Foreskin fibroblast (primary cell): Measurements from ENCODE around the genes ANKRD11 and PRDM7.

GRCh38 chr16:89481587-89482763 lies 8.4 kb downstream of the ANKRD11 start:
- RRBS = no CpG with 5 or more reads among the region's 19 CpGs

- RRBS = 1% methylated on average over 55 of the region's 115 CpGs
Observed at GRCh38 chr16:89489967-89490753, at the start of gene ANKRD11. Gene ANKRD11, minus strand, starts transcription at chr16:89490561.

DNA sequence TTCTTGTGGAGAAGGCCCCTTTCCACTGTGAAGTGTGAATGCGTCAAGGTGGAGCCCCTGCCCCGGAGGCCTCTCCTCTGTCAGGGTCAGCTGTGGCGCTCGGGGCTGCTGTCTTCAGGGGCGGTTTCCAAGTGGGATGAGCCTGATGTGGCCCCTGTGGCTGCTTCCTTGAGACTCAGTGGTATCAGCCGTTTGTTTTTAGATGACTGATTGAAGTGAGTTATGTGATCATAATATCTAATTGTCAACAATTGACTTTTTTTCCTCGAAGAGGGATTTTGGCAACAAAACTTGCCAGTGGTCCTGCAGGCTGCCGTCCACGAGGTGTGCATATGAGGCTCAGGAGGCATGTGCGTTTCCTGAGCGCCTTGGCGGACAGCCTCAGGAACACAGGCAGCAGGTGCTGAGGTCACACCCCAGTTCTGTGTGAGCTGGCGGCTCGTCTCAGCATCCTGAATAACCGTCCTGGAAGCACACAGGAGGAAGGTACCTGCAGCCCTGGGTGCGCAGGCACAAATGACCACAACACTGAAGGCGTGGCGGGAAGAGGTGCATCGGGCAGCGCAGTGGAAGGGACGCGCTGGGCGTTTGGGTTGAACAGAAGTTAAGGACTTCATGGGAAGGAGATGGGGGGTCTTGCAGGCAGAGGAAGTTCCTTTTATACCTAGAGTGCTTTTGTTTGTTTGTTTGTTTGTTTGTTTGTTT lies 11.7 kb downstream of the SPG7 start:
- RRBS = 92% methylated on average over 2 of the region's 23 CpGs

- RRBS = no CpG with 5 or more reads among the region's 17 CpGs
Observed at GRCh38 chr16:89727603-89728392, 6.5 kb downstream of the ZNF276 start.

GRCh38 chr16:89732004-89732676 lies 10.8 kb downstream of the ZNF276 start:
- RRBS = no CpG with 5 or more reads among the region's 15 CpGs

GRCh38 chr16:89874134-89874977 lies 964 bp downstream of the TCF25 start:
- RRBS = 1% methylated on average over 12 of the region's 51 CpGs

- RRBS = no CpG with 5 or more reads among the region's 15 CpGs
Observed at GRCh38 chr16:89912692-89913189, 5.9 kb upstream of the MC1R start.

- RRBS = no CpG with 5 or more reads among the region's 16 CpGs
Observed at GRCh38 chr16:89966848-89967868, 18.6 kb downstream of the DEF8 start.

DNA sequence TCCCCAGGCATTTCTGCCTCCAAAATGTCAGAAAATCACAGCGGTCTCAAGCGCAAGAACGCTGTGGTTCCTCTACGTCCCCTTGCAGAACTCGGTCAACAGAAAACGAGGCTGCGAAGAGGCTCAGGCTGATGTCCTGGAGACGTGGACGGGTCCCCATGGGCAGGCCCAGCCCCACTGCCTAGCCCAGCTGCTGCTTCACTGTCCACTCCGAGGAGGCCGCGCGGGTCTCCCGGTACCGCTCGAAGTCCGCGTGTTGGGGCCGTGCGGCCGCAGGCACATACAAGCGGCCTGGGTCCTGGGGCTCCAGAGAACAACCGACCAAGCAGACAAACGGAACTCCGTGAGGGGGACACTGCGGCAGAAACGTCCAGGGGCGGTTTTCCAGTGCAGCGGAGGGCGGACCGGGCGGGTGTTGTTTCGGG lies 23.4 kb downstream of the DEF8 start:
- RRBS = no CpG with 5 or more reads among the region's 33 CpGs

- RRBS = no CpG with 5 or more reads among the region's 14 CpGs
Observed at GRCh38 chr16:89983396-89983796, 34.8 kb downstream of the DEF8 start.

DNA sequence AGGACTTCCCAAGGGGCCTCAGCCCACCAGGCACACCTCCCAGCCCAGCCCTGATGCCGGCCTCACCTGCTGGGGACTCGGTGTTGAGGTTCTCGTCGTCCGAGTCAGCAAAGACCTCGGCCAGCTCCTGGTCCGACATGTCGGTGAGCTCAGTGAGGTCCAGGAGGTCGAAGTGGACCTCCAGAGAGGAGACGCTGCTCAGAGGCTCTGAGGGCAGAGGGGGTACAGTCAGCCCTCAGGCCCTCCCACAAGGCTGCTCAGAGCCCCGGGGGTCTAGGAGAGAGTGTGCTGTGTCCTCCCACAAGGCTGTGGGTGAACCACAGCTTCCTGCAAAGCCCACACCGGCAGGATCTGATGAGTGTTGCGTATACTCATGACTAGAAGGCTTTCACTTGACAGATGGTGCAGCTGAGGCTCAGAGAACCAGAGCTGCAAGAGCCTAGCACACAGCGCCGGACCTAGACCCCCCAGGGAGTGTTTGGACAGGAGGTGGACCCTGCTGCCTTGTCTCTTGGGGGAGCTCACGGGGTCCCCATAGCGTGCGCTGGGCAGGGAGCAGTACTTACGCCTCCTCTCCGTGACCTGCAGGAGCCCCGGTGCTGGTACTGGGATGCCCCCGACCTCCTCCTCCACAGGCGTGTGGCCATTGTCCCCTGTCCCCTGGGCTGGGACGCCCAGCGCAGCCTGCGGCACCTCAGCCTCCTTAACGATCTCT lies 10.4 kb downstream of the DBNDD1 start:
- RRBS = 68% methylated on average over 5 of the region's 27 CpGs

GRCh38 chr16:90018307-90019290 lies 657 bp downstream of the DBNDD1 start:
- RRBS = 3% methylated on average over 39 of the region's 73 CpGs

DNA sequence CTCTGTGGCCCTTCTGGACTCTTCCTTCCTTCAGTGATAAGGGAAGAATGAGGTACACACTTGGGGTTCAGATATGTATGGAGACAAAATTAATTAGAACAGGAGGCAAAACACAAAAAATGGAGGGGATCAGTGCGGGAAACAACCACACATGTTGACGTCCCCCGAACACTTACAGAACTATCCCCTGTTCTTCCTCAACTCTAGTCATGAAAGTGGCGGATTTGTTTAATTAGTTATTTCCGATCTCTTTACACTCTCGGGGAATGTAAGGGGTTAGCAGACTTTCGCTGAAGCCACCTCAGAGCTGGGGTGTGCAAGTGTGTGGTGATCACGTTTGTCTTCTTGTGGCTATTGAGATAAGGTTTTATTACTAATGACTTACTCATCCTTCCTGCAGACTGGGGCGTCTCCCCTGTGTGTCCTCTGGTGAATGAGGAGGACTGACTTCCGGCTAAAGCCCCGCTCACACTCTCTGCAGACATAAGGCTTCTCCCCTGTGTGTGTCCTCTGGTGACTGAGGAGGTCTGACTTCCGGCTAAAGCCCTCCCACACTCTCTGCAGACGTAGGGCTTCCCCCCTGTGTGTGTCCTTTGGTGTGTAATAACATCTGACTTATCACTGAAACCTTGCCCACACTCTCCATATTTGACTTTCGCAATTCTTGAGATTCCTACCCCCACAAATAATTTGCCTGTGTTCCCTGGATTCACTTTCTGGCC lies 19.5 kb downstream of the PRDM7 start:
- RRBS = 16% methylated on average over 1 of the region's 14 CpGs

- RRBS = no CpG with 5 or more reads among the region's 46 CpGs
Observed at GRCh38 chr16:90077189-90078206, at the start of gene PRDM7. Gene PRDM7, minus strand, starts transcription at chr16:90077331.